Myometrial cell (primary cell): ENCODE data around the genes FSD1L and TAL2.

DNA sequence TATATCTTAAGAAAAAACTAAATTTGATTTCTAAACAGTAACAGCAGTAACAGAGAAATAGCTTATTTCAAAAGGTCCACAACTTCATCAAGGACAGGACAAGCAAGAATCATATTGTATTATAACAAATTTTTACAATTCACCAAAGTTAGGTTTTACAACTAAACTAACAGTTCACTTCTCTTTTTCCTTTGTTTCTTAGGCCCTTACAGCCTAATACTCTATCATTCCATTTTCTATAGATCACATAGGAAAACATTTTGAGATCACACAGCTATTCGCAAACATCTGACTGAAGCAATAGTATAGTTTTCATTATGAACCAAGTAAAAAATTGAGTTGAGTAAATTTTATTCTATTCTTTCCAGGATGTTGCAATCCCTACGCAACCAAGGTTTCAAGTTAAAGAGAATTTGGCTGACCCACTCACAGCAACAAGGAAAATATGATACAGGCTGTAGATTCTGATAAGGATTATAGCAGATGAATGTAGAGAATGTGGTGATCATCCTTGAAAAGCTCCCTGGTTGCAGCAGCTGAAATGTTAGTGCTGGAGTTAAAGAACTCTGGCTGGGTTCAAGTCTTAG, 4.8 kb downstream of the ABCA1 start:
- RAMPAGE, long total RNA = no peak

DNA sequence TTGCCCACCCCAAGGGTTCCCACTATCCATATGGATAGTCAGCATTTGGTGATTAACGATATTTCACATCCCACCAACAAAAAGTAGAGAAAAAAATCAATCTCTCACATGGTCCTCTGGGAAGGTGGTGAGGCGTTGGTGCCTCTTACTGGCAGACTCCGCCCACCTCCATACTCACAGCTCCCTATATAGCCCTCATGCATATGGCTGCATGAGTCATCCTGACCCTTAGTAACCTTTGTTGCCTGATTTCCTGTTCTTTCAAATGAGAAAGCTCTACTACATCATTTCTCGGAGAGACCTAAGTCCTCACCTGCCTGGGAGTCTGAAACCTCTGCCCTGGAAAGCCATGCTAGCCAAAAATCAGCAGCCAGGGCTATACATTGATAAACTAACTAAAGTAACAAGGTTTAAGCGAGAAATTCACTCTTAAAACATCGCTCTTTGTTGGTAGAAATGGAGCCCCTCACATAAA, 33.3 kb upstream of the ABCA1 start:
- RAMPAGE, long total RNA = no peak

- RAMPAGE, long total RNA = no peak
These were observed 134.5 kb upstream of the ABCA1 start for GRCh38 chr9:105062535-105062823.

- RAMPAGE, long total RNA = no peak
These were observed 102.9 kb upstream of the SLC44A1 start for GRCh38 chr9:105141527-105142010.

DNA sequence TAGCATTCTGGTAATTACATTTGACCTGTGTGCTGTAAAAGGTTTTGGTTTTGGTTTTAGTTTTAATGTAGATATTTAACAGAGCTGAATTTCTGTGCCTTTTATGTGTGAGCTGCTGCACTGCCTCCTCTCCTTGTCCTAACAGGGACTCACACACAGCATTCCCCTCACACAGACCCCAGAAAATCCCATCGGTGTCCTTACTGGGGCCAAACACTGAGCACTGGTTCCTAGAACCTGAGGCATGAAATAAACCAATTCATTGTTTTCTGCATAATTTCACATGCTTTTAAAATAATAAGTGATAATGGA, 30.9 kb upstream of the FSD1L start:
- RAMPAGE, long total RNA = no peak

DNA sequence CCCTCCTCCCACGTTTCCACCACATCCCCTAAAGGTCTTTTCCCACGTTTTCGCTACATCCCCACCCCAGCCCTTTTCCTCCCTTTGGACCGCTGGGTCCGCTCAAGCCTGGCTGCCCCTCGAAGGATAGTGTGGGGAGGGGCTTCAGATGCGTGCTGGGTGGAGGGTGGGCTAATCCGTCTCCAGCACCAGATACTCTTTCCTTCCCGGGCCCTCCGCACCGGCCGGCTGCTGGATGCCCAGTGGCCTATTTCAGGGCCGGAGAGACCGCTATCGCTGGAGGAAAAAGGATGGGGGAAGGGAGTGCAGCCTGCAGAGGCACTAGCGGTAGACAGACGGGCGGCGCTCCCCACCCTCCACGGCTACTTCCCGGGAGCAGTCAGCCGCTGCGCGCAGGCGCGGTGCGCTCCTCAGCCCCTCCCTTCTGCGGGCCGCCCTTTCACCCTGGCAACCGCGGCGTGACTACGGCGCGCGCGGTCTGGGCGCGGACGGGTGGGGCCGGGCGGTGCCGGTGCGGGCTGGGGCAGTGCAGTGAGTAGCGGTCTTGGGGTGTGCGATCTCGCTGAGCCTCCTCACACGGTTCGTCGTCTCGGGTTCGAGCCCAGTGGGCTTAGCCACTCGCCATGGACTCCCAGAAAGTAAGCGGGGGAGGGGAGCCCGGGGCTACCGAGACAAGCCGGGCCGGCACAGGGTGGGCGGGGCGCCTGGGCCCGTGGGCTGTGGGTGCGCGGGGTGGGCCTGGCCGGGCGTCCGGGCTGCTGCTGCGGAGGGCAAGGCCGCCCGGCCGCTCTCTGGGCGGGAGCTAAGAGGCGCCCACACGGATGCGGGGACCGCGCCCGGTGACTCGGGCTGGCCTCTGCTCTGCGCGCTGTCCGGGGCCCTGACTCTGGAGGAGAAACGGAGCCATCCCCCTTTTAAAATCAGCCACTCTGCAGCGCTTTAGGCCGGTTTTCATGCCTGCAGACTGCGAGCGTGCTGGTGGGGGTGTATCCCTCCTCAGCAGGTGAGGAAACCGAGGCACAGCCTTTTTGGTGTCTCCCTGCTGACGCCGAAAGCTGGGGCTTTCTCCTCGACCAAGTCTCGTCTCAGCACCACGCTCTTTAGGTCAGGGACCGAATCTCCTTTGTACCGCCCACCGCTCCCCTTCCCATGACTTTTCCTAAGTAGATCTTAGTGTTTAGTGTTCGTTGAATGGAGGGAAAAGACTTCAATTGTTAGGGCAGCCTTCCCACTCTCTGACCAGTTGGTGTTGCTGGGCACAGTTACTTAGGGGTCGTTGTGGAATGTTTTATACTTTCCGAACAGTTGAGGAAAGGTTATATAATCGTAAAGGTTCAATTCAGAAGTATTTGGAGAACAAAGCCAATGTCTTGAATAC, at the start of gene FSD1L:
TSS of gene FSD1L (plus strand) at position 437 of the 1,378 bp plus-strand sequence.
- RAMPAGE, long total RNA = start-site peak on the plus strand centred at position 489 of the sequence, 85 bp wide, 10 and 6 reads in 2 replicates

DNA sequence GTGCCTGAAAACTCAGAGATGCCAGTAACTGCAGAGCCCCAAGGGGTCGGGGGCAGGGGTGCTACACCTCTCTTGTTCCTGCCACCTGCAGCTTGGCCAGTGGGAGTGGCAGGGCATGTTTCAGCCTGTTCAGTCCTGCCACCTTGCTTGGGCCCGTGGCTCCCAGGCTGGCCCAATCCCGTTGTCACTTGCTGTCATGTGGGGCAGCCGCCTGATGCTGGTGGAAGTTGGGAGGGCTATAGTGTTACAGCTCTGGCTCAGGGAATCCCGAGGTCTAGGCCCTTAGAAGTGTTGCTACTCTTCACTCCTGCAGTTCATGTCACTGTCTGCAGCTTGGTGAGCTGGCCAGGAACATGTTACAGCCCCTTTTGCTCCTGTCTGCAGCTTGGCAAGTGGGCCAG, 10.1 kb downstream of the FSD1L start:
- RAMPAGE, long total RNA = no peak

DNA sequence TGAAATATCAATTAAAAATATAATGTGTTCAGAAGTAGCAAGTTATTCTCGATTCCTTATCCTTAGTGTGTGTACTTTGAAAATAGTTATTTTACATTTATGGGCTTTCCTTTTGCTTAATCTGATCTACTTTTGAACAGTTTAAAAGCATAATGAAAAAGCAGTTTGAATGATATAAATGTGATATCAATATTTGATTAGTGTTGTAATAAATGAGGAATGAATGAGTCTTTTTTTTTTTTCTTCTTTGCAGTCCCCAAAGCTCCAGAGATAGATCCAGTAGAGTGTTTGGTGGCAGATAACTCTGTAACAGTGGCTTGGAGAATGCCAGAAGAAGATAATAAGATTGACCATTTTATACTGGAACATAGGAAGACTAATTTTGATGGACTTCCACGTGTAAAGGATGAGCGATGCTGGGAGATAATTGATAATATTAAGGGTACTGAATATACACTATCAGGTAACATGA, 51.7 kb upstream of the FKTN start:
- RAMPAGE, long total RNA = no peak

DNA sequence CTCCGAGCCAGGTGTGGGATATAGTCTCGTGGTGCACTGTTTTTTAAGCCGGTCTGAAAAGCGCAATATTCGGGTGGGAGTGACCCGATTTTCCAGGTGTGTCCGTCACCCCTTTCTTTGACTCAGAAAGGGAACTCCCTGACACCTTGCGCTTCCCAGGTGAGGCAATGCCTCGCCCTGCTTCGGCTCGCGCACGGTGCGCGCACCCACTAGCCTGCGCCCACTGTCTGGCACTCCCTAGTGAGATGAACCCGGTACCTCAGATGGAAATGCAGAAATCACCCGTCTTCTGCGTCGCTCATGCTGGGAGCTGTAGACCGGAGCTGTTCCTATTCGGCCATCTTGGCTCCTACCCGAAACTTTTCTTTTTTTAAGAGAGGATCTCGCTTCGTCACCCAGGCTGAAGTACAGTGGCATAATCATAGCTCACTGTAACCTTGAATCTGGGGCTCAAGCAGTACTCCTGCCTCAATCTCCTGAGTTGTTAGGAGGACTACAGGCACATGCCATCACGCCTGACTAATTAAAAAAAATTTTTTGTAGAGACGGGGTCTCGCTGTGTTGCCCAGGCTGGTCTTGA, 24.0 kb downstream of the FKTN start:
- RAMPAGE, long total RNA = no peak

DNA sequence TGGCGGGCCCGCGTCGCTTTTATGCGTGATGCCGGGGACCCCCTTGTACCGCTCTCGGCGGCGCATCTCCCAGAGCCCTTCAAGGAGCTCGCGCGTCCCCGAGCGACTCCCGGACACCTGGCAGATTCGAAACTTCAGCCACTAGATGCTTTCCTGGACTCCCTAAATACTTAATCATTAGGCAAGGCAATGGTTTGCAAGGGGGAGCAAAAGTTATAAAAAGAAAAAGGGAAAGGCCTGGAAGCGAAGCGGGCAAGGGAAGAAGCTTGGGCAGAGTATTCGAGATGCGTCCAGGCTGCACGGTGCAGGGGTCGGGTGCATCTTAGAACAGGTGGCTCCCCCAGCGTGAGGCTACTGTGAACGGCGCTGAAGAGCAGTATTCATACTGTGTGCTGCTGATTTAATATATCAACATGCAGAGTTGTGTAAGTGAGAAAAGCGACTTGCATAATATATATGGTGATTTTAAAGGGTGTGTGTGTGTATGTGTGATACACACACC, 5.7 kb upstream of the TAL2 start:
- RAMPAGE, long total RNA = no peak

DNA sequence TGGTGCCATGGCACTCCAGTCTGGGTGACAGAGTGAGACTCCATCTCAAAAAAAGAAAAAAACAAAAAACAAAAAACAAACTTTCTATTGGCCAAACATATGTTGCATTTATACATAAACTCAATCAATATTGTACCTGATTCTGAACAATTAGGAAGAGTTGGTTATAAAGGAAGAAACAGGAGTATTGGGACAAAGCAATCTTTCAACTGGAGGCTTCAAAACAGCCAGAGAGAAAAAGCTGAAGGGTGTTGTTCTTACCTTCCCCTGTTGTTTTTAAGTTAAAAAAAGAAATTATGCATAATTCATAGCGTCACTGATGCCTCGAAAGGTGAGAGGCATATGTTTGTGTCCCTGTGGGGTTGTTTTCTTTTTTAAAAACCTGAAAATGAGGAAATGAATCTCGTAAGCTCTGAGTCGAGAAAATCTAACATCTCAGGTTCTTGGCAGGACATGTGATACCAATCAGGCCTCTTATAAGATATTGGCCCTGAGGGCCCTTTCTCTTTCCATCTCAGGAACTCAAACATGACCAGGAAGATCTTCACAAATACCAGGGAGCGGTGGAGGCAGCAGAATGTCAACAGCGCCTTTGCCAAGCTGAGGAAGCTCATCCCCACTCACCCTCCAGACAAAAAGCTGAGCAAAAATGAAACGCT, at the start of gene TAL2:
TSS of gene TAL2 (plus strand) at position 489 of the 659 bp plus-strand sequence.
- RAMPAGE, long total RNA = no peak

DNA sequence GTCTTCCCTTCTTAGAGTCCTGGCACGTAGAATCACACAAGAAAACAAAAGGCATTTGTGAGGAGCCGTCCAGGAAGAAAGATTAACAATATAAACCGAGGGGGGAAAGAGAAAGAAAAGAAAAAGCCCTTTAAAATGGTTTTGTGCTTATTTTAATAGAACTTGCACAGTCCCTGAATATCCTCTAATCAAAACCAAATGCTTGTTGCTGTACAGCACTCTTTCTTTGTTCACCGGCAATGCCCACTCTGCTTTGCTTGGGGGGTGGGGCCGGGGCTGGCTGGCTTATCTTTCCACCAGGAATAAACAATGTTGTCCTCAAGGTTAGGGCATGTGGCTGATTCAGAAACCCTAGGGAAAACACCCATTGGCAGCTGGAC, 575.7 kb upstream of the ZNF462 start:
- RAMPAGE, long total RNA = no peak

DNA sequence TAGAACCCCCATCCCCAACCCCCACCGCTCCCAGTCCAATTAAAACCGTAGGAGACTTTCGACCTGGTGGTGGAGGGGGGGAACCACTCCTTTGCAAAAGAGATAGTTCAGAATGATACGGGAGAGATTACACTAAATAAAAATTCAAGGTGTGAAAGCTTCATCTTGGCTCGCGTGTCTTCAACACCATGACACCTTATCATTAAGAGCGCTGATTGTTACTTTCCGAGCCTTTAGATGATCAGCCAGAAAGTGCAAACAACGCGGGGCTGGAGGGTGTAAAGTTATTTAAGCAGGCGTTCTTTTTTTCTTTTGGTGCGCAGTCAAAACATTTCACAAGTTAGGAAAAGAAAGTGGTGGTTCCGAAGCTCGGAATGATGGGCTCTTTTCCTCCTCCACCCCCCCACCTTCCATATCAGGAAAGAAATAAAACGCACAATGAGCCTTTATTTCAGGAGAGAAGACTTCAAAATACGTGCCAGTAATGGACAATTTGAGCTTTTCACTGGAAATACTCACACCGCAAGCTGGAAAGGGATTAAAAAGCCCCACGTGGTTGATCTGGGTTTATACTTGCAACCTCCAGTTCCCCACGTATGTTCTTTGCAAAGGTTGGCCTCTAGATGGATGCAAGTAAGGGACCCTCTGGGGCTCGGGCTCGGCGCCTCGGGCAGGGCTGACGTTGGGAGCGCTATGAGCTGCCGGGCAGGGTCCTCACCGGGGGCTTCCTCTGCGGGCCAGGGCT, 1.1 kb upstream of the ZNF462 start:
- RAMPAGE, long total RNA = no peak

- RAMPAGE, long total RNA = no peak
These were observed 5.6 kb downstream of the ZNF462 start for GRCh38 chr9:106868527-106868927.

DNA sequence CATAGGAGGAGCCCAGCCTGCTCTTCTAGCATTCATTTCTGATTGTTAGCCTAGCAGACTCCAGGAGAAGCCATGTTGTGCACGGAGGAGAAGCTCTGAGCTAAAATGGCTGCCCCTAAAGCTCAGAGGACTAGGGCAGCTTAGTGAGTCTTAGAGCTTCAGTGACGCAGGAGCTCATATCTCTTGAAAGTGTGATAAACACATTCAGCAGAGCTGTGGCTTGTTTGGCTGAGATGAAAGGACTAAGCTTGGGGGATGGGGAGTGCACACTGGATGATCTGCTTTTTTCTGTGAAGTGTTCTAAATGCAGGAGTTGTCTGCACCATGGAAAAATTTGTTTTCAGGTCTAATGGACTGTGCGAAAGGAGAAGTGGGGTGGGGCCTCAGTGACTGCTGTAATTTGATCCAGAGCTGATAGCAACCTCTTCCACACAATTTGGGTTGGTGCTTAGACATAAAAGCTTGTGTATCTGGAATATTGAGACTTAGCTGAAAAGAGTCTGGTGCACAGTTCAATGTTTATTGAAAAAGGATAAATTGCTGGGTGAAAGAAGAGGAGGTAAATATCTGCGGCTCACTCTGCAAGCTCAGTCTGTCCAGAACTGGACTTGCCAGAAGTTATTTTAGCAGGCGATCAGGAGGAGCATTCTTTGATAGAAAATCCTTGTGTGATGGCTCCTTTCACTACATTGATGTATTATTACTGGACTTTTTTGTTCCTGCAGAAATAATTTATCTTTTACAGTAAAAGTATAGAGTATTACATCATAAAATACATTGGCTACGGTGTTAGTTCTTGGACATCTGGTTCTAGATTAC, 58.6 kb downstream of the ZNF462 start:
- RAMPAGE, long total RNA = no peak

DNA sequence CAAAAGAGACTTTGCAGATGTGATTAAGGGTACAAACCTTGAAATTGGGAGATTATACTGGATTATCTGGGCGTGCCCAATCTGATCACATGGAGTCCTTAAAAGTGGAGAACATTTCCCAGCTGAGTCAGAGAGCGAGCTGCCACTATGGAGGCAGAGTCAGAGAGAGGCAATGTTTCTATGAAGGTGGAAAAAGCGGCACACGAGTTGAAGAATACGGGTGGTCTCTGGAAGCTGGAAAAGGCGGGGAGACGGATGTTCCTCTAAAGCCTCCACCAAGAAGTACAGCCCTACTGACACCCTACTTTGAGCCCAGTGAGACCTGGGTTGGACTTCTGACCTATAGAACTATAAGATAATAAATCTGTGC, 147.1 kb upstream of the RAD23B start:
- RAMPAGE, long total RNA = no peak

DNA sequence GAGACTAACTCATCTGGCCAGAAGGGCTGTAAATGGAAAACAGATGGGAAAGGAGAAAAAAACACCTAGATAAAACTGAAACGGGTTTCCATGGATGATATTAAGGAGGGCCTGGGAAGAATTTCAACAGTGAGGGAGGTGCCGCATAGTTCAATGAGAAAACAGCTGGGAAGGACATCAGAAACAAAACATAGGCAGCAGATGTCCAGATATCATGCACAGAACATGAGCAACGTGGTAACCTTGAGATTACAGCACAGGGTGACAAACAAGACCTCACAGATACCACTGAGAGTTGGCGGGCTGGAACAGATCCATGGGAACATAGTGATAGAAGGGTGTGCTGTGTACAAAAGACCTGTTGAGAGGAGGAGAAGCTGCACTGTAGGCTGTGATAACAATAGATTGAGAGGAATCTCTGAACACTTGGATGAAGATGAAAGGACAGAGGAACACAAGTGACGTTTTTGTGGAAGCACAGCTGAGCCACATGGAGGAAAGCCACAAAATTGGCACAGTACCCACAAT, 31.1 kb upstream of the RAD23B start:
- RAMPAGE, long total RNA = no peak

DNA sequence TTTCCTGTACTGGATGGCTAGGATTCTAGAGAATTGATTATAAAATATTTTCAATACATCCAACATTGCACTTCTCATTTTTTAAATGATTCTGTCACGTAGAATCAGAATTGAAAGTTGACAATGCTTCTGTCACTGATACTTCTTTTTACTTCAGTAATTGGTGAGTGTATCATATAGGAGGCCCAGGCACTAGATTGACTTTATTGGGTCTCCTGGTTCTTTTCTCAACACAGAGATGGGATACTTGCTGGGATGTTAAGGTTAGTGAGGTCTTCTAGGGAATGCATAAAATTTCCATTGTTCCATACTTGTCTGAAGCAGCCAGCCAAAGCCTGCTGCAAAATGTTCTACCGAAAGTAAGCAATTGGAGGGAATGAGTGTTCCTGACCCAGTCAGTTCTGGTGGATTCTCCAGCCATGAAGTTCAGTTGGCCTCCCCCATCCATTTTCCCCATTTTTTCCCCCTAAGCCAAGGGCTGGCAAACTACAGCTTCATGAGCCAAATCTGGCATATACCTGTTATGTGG, 49.1 kb downstream of the RAD23B start:
- RAMPAGE, long total RNA = no peak

- RAMPAGE, long total RNA = no peak
These were observed 50.7 kb downstream of the RAD23B start for GRCh38 chr9:107333635-107334386.

DNA sequence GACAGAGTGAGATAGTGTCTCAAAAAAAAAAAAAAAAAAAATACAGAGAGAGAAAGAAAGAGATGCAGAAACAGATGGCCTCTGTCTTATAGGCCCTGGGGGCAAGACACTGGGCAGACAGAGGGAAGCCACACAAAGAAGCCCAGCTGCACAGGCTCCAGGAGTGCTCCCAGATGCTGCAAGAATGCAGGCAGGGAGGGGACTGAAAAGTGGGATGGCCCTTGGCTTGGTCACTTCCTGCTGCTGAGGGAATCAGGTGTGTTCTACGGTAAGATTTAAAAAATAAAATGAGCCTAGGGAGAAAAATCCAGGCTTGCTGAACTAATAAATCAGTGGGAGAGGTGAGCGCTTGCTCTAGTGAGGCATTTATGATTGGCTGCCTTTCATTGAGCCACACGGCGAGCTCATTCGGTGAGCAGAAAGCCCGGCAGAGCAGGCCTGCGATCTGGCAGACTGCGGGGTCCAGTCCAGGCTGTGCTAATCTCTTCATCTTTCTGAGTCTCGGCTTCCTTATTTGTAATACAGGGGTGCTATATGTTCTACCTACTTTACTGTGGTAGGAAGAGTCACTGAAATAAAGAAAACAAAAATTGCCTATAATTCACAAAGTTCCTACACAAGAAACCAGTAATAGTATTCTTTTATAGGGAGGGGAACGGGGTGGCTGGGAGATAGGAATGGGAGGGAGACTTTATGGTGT, 80.6 kb downstream of the RAD23B start:
- RAMPAGE, long total RNA = no peak